Skeletal muscle cell (primary cell): ENCODE measurements around a stretch of chr9.

DNA sequence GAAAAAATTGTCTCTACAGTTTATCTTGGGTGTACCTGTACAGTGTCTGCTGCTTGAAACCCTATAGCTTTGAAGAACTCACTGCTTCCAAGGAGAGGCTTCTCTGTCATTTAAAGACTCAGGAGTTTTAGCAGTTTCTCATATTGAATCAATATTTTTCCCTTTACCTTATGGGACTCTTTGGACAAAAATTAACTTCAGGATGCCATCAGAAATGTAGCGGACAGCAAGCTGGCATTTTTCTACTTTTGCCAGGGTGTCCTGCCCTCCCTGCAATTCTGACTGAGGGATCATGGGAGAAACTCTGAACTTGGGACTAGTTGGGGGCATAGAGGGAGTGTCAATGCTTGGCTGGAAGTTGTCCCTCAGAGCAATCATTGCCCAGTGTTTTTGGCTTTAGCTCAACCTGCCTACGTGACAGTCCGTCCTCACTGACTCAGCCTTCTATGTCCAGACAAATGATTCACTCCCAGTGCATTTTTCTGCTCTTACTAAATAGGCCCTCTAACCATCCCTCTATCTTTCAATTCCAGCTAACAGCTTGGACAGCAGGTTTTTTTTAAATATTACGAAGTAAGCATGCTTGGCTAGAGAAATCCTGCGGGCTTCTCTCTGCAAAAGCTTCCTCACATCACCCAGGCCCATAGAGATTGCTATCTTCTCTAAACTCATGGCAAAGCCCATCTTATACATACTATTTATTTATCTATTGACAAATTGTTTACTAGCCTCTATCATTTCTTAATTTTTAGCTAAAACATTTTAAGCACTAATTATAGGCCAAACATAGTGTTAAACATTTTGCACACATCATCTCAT is 627.4 kb downstream of the TLR4 start:
- RRBS, result no CpG with 5 or more reads among the region's 5 CpGs

GRCh38 chr9:118979067-118979536 is 390.1 kb downstream of the BRINP1 start:
- RRBS, result no CpG with 5 or more reads among the region's 4 CpGs

DNA sequence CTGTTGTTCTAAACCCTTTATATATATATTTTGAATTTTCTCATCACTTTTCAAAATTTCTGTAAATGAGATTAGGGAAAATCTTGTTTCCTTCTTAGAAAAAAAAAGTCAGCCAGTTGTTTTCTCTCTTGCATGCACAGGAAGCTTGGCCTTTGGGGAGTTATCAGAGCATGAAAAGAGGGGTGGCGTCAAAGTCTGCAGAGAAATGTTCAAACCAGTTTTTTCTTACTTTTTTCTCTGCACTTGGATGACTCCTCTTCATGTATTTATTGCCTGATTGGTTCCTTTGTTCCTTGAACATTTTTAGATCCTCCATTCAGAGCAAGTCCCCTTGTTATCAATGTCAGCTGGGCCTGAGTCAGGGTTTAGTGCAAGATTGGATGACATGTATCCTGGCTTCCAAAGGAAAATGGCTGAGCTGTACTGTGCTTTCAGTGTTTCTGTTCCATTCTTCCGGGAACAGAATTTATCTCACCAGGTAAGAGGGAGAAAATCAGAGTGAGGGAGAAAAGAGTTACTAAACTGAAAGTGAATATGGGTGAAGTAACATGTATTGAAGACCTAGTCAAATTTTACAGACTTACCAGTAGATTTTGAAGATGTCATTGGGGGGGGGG is 392.6 kb upstream of the BRINP1 start:
- RRBS, result no CpG with 5 or more reads among the region's 2 CpGs

GRCh38 chr9:120538820-120539227 is 41.1 kb downstream of the CDK5RAP2 start:
- RRBS, result no CpG with 5 or more reads among the region's 3 CpGs

- RRBS, result no CpG with 5 or more reads among the region's 4 CpGs
These were observed 32.3 kb downstream of the FBXW2 start for GRCh38 chr9:120760814-120761462.

DNA sequence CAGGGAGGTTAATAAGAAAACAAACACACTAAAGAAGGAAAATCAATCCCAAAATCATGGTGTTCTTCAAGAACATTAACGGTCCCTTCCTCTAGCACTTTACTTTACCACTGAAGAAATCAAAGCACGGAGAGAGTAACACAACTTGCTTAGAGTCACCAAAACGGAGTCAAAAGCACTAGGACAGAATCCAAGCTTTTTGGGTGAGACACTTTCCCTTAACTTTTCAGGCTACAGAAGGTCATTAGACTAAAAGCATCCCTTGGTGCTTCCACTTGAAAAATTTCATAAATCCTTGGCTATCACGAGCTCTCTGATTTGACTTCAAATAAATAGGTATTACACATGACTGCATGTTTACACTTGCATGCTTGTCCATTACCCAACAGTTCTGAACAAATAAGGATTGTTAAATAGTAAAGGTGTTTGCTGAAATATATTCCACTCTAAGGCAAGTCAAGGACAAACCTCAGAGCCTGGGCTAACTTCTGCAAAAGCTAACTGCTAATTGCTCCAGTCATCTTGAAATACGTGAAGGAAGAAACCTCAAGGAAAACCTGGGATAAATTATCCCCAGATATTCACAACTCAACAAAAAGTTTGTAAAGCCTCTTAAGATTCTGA is 14.5 kb downstream of the FBXW2 start:
- RRBS, result no CpG with 5 or more reads among the region's 5 CpGs

- RRBS, result no CpG with 5 or more reads among the region's 5 CpGs
These were observed 6.6 kb downstream of the TRAF1 start for GRCh38 chr9:120919851-120920479.

- RRBS, result no CpG with 5 or more reads among the region's 10 CpGs
These were observed 4.9 kb downstream of the TRAF1 start for GRCh38 chr9:120921487-120922215.

DNA sequence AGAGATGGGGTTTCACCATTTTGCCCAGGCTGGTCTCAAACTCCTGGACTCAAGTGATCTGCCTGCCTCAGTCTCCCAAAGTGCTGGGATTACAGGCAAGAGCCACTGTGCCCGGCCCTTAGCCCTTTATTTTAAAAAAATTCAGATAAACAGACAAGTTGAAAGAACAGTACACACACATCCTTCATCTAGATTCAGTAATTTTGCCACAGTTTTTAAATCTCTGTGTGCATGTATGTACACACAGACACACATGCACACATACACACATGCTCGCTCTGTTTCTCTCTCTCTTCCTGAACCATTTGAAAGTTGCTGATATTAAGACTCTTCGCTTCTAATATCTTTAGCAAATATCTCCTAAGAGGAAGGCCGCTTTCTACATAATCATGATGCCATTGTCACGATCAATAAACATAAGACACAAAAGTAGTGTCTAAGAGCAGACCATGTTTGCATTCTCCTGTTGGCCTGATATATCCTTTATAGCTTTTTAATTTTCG is 27.0 kb upstream of the RAB14 start:
- RRBS, result no CpG with 5 or more reads among the region's 6 CpGs

GRCh38 chr9:121286292-121287384 is 18.7 kb downstream of the GSN start:
- RRBS, result no CpG with 5 or more reads among the region's 17 CpGs

DNA sequence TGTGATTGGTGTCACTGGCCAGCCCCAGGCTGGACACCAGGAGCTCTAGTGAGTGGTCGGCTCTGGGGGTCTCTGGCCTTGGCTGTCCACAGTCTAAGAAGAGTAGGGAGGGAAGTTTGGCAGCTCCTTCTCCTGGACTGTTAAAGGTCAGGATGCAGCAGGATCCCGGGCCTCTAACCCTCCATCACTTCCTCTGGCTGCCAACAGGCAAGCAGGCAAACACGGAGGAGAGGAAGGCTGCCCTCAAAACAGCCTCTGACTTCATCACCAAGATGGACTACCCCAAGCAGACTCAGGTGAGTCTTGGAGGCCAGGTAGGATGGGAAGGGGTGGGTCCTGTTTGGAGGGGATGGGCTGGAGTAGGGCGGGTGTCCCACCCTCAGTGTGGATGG is 50.2 kb downstream of the GSN start:
- RRBS, result no CpG with 5 or more reads among the region's 4 CpGs

- RRBS, result no CpG with 5 or more reads among the region's 20 CpGs
These were observed 41.1 kb downstream of the STOM start for GRCh38 chr9:121328781-121329614.

DNA sequence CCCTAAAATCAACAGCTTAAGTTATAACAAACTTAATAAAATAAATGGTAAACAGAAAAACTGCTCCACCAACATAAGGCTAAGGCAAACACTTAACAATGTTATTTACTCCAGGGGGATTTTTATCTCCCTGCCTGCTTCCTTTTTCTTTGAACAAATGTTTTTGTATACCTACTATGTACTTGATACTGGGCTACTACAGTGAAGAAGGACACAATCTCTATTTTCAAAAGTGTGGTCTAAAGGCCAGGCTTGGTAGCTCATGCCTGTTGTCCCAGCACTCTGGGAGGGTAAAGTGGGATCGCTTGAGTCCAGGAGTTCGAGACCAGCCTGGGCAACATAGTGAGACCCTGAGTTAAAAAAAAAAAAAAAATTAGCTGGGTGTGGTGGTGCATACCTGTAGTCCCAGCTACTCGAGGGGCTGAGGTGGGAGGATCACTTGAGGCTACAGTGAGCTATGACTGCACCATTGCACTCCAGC is 3.4 kb downstream of the STOM start:
- RRBS, result no CpG with 5 or more reads among the region's 3 CpGs

DNA sequence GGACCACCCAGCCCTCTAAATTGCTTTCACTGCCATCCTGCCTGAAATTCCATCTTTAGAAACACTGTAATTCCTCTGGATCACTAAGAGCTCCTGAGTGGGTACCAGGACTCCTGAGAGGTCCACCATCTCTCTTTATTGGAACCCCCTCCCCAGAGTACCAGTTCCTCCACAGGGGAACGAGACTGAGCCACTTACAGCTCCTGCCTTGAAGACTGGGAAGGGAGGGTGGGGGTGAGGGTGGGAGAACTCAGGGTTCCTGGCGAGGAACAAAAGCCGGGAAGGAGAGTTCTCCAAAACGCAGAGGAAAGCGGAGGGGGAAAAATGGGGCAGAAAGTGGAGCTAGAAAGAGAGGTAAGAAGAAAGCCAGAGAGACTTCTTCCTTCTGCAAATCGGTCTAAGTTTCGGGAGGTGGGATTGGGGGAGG is 789 bp downstream of the STOM start:
- RRBS, result no CpG with 5 or more reads among the region's 7 CpGs

GRCh38 chr9:121557522-121557878 is 57.9 kb upstream of the GGTA1 start:
- RRBS, result no CpG with 5 or more reads among the region's 3 CpGs

DNA sequence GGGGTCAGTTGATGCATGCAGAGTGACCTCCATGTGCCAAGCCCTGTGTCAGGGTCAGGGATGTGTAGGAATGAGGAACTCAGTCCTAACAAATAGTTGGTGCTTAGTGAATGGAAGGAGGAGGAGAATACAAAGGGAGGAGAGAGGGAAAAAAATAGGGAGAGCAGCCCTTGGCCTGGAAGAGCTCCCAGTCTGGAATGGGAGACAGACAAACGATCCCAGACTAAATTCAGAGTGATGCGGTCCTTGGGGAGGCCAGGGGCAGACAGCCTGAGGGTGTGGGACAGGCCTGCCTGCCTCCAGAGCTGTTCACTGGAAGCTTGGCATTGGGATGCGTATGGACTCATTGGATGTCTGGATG is 68.7 kb upstream of the GGTA1 start:
- RRBS, result no CpG with 5 or more reads among the region's 3 CpGs

DNA sequence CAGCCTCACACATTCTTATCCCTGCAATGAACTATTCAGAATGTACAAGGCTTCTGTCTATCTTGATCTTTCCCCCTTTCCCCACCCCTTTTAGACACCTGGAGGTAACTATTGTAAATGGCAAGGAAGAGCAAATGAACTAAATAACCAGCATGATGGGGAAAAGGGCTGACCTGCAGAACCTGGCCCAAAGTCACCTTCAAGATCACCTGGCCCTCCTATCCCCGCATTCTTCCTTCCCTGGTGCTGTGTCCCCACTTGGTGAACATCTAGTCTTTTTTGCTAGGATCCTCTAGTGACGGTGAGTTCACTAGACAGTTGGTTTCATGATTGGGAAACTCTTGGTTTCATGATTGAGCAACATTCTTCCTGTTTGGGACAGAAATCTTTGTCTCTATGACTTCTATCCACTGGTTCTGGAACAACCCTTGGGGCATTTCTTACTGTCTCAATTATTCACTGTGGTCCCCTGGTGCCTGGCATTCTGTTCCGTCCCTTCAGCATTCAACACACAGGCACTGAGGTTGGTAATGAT is 50.3 kb upstream of the DAB2IP start:
- RRBS, result no CpG with 5 or more reads among the region's 3 CpGs

DNA sequence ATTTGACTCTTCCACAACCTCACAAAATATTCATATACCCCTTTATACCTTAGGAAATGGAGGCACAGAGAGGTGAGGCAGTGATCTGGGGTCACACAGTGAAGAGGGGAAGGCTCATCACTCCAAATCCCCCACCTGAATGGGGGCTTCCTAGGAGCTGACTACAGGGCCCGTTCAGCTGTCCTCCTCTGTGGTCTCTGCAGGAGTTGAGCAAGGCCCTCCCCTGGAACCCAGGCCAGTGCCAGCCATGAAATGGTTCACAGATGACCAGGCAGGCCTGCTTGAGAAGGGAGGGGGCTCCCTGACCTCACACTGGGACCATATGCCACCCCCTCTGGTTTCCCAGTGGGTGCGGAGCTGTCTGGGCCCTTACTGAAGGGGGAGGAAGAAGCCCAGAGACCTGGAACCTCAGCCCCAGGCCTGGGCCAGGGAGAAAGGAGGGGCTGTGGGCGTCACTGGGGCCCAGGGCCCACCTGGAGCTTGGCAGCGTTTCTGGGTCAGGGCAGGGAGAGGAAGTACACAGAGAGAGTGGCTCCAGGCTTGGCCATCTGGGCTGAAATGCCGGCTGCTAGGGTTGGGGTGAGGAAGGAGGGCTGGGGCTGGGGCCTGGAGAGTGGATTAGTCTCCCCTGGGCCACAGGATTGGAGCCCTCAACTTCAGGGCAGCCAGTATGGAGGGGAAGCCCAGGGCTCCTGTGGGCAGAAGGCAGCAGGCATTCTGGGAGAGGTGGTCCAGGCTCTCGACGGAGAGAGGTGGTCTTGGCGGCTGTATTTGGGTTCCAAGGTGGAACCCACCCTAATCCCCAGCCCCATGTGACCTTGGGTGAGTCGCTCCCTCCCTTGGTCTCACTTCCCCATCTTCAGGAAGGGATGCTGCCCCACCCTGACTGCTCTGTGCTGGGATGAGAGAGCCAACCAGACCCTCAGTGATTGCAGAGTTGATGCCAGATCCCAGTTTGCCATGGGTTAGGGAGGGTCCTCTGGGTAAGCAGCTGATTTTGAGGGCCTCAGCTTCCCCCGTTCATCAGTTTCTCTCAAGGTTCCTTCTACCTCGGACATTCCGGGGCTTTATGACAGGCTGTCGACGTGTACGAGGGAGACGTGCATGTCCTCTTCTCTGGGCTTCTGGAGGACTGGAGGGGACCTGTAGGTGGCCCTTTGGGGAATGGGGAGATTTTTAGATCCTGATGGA is 6.3 kb upstream of the DAB2IP start:
- RRBS, result no CpG with 5 or more reads among the region's 16 CpGs

- RRBS, result no CpG with 5 or more reads among the region's 15 CpGs
These were observed 86.1 kb downstream of the DAB2IP start for GRCh38 chr9:121737320-121738147.

DNA sequence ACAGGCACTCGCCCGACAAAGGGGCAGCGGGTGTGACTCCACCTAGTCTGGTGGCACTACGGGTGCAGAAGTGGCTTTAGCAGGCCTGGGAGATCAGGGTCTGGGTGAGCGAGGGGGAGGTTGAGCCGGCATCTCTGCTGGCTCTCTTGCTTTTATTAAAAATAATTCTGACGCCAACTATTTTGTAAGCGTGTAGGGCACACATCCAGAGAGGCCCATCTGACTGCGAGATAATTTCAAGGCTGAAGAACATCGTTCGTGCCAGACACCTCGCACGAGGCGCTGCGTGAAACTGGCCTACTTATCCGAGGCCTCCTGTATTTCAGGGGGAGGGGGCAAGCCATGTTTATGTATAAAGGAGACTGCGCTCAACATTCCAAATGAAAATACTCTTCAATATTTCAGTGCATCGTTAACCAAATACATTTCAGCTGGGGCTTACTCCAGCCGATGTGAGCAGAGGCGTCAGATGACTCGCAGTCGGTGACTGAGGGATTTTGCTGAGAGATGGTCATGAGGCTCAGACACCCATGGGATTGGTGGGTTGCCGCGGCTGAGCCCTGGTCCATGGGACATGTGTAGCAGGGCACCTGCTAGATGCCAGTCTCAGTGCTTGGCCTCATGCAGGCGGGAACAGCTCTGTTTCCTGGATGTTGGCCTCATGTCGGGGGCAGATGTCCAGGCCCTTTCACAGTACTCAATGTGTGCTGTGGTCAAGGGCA is 201.4 kb downstream of the DAB2IP start:
- RRBS, result no CpG with 5 or more reads among the region's 26 CpGs